ENCODE measurements around the gene PLEKHA1.

- PRO-cap, 4 experiments = no peak in any of the 4 experiments
- RAMPAGE, long total RNA, 2 experiments = no peak in any of the 2 experiments
- RRBS = no CpG with 5 or more reads among the region's 13 CpGs
Observed at GRCh38 chr10:121043434-121044095, 192.4 kb downstream of the WDR11 start.

DNA sequence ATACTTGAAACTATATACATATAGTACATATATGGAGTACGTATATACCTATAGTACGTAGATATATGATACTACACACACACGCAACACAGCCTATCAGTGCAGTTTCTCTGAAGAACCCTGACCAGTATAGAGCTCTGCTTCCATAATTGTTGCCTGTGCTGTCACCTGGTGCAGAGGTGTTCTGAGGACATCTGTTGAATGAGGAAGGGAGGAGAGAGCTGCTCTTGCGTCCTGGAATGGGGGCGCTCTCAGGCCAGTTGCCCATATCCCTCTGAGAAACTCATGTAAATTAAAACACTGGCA lies 315.2 kb downstream of the FGFR2 start:
- PRO-cap, 4 experiments = no peak in any of the 4 experiments
- RAMPAGE, long total RNA, 2 experiments = no peak in any of the 2 experiments
- RRBS = no CpG with 5 or more reads among the region's 5 CpGs

DNA sequence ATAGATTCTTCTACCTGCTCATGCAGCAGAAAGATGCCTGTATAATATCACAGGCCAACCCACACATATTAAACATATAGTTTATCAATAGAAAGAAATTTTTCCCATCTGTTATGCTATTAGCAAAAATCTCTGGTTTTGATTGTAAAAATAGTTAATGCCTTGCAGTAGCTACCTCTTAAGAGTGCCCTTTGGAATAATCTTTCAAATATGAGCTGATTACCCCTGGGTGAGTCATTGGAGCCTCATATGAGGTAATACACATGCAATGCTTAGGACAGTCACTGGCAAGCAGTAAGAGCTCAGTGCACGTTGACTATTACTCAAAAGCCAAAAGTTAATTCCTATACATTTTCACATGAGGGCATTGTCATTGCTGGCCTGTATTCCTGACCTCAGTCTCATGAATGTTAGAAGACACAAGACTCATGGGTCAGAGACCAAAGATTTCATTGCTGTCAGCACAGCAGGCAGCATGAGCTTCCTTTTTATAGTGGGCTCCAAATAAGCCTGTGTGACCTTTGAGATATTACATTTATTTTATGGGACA lies 180.0 kb downstream of the FGFR2 start:
- PRO-cap, 4 experiments = no peak in any of the 4 experiments
- RAMPAGE, long total RNA, 2 experiments = no peak in any of the 2 experiments
- RRBS = no CpG with 5 or more reads among the region's 1 CpG

- PRO-cap, 4 experiments = no peak in any of the 4 experiments
- RAMPAGE, long total RNA, 2 experiments = start-site peak on the minus strand in 1 of 2 experiments, at chr10:121488009-121488057 at its widest, 8 reads per replicate
- RRBS = no CpG with 5 or more reads among the region's 9 CpGs
Observed at GRCh38 chr10:121487870-121488267, 110.4 kb downstream of the FGFR2 start.

DNA sequence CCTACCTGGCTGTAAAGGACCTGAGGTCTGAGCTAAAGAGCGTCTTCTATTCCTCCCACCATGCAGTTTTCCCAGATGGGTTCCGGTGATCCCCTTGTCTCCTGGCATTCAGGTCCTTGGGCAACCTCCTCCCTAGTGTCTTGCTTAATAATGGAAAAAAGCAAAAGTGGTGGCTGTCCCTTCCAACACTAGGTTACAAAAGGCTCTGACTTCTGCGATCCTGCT lies 48.9 kb downstream of the FGFR2 start:
- PRO-cap, 4 experiments = no peak in any of the 4 experiments
- RAMPAGE, long total RNA, 2 experiments = no peak in any of the 2 experiments
- RRBS = no CpG with 5 or more reads among the region's 3 CpGs

DNA sequence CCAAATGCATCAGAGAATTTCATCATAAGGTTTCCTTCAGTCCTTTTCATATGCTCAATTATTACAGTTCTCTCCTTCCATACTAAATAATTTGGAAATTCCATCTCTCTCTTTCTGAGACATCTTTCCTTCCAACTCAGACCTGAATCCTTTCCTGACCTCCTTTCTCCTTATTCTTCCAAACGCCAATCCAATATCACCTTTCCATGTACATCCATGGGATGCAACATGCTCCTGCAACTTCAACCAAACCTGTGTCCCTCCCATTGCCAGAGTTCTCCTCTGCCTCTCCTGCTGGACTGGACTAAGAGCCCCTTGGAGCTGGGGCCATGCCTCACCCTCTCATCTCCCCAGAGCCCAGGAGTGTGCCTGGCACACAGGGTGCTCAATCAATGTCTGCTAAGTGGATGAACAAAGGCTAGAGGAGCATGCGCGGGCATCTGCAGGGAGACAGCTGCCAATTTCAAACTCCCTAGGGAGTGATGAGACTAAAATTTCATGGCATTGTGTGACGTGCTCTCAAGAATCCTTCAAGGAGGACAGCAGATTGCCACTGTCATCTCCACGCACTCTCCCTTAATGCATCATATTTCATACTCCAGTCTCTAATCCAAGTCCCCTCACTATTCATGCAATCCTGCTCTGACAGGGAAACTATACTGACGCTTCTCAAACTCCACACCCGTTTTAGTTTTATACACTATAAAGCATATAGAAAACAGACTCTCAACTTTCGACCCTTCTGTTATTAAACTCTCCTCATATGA lies 48.1 kb downstream of the FGFR2 start:
- PRO-cap, 4 experiments = no peak in any of the 4 experiments
- RAMPAGE, long total RNA, 2 experiments = no peak in any of the 2 experiments
- RRBS = no CpG with 5 or more reads among the region's 8 CpGs

GRCh38 chr10:121553669-121554229 lies 44.5 kb downstream of the FGFR2 start:
- PRO-cap, 4 experiments = peak in 2 of 4 experiments; most common plus-strand start chr10:121554111 (in 1); most common minus-strand start chr10:121553938 (in 1)
- RAMPAGE, long total RNA, 2 experiments = no peak in any of the 2 experiments
- RRBS = no CpG with 5 or more reads among the region's 7 CpGs

DNA sequence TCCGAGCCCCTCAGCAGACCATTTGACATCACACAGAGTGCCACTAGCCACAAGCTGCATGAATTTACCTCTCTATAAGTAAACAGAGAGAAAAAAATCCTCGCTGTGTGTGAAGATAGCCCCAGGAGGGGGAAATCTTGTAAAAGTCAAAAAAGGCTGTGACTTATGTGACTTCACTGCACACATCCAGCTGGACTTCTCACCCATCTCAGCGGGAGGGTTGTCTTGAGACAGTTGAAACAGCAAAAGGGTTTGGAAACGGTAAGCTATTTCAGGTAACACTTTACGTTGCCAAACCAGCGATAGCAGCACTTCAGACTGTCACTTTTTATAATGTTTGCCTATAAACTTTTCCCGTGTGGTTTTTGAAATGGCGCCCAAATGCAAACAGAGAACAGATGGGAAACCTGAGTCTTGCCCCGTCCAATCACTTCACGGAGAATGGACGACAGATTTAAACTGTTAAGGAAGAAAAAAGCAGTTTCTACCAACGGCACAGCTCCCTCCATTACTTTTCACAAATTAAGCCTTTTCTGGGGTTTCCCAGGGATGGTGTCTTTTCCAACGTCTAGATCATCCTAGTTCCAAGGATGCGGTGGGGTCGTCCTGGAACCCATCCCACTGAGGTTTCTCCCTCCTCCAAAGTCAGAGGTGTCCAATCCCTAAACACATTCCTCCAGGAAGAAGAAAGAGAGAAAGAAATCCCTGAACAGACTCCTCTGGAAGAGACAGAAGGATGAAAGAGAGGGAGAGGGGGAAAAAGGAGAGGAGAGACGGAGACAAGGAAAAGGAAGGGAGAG lies 25.2 kb downstream of the FGFR2 start:
- PRO-cap, 4 experiments = no peak in any of the 4 experiments
- RAMPAGE, long total RNA, 2 experiments = no peak in any of the 2 experiments
- RRBS = no CpG with 5 or more reads among the region's 16 CpGs

GRCh38 chr10:121886951-121887682 lies 40.7 kb downstream of the ATE1 start:
- PRO-cap, 4 experiments = no peak in any of the 4 experiments
- RAMPAGE, long total RNA, 2 experiments = no peak in any of the 2 experiments
- RRBS = no CpG with 5 or more reads among the region's 9 CpGs

DNA sequence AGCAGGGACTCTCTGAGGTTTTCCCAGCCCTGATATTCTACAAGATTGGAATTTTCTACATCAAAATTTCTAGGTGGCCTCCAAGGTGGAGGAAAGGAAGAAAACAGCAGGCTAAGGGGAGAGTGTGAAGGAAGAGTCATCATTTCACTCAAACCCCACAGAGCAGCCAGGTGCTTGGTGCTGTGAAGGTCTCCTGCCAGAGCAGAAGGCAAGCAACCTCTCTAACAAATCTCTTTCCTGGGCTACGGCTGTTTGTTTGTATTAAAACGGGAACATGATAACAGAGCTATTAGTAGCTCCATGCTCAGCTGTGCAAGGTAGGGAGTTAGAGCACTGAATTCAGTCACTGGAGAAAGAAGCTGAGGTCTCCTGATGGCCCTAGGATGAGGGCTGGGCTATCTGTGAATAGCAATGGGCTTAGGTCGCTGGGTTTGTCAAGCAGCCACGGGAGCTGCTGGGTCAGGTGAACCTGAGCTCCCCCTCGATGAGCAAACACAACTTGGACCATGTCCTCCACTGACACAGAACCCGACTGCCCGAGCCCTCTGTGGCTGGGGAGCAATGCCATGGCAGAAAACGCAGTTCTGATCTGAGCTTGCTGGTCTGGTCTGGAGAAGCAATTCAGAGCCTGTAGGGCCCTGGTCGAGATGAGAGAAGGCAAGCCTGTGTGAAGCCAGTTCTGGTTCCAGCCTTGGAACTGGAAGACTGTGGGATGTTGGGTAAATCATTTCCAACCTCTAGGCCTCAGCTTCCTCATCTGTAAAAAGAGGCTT lies 24.4 kb downstream of the TACC2 start:
- PRO-cap, 4 experiments = no peak in any of the 4 experiments
- RAMPAGE, long total RNA, 2 experiments = no peak in any of the 2 experiments
- RRBS = no CpG with 5 or more reads among the region's 9 CpGs

GRCh38 chr10:122140488-122141763 lies 130.2 kb upstream of the BTBD16 start:
- PRO-cap, 4 experiments = peak in 2 of 4 experiments; most common plus-strand start chr10:122140734 (in 2)
- RAMPAGE, long total RNA, 2 experiments = no peak in any of the 2 experiments
- RRBS = no CpG with 5 or more reads among the region's 21 CpGs

GRCh38 chr10:122143121-122144124 lies 127.7 kb upstream of the BTBD16 start:
- PRO-cap, 4 experiments = no peak in any of the 4 experiments
- RAMPAGE, long total RNA, 2 experiments = no peak in any of the 2 experiments
- RRBS = 53% methylated on average over 5 of the region's 19 CpGs

- PRO-cap, 4 experiments = peak in 2 of 4 experiments; most common plus-strand start chr10:122155366 (in 2); most common minus-strand start chr10:122155176 (in 2)
- RAMPAGE, long total RNA, 2 experiments = no peak in any of the 2 experiments
- RRBS = 3% methylated on average over 3 of the region's 25 CpGs
Observed at GRCh38 chr10:122154615-122155562, 116.2 kb upstream of the BTBD16 start.

GRCh38 chr10:122162778-122163369 lies 108.2 kb upstream of the BTBD16 start:
- PRO-cap, 4 experiments = peak in 3 of 4 experiments; most common plus-strand start chr10:122163163 (in 3)
- RAMPAGE, long total RNA, 2 experiments = no peak in any of the 2 experiments
- RRBS = 11% methylated on average over 10 of the region's 26 CpGs

- PRO-cap, 4 experiments = no peak in any of the 4 experiments
- RAMPAGE, long total RNA, 2 experiments = no peak in any of the 2 experiments
- RRBS = 94% methylated on average over 5 of the region's 37 CpGs
Observed at GRCh38 chr10:122210298-122211207, 60.5 kb upstream of the BTBD16 start.

DNA sequence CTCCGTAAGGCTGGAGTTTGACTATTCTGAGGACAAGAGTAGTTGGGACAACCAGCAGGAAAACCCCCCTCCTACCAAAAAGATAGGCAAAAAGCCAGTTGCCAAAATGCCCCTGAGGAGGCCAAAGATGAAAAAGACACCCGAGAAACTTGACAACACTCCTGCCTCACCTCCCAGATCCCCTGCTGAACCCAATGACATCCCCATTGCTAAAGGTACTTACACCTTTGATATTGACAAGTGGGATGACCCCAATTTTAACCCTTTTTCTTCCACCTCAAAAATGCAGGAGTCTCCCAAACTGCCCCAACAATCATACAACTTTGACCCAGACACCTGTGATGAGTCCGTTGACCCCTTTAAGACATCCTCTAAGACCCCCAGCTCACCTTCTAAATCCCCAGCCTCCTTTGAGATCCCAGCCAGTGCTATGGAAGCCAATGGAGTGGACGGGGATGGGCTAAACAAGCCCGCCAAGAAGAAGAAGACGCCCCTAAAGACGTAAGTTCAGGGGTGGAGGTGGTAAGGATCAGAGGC lies 59.8 kb upstream of the BTBD16 start:
- PRO-cap, 4 experiments = no peak in any of the 4 experiments
- RAMPAGE, long total RNA, 2 experiments = start-site peak on the plus strand in 1 of 2 experiments, centred at position 417 of the sequence, 7 reads per replicate
- RRBS = no CpG with 5 or more reads among the region's 7 CpGs

GRCh38 chr10:122240574-122241075 lies 30.5 kb upstream of the BTBD16 start:
- PRO-cap, 4 experiments = no peak in any of the 4 experiments
- RAMPAGE, long total RNA, 2 experiments = no peak in any of the 2 experiments
- RRBS = no CpG with 5 or more reads among the region's 8 CpGs

GRCh38 chr10:122298748-122299191 lies 27.7 kb downstream of the BTBD16 start:
- PRO-cap, 4 experiments = peak in 1 of 4 experiments; most common plus-strand start chr10:122298997 (in 1)
- RAMPAGE, long total RNA, 2 experiments = no peak in any of the 2 experiments
- RRBS = 51% methylated on average over 1 of the region's 11 CpGs

GRCh38 chr10:122350813-122351236 lies 23.7 kb upstream of the PLEKHA1 start:
- PRO-cap, 4 experiments = no peak in any of the 4 experiments
- RAMPAGE, long total RNA, 2 experiments = no peak in any of the 2 experiments
- RRBS = no CpG with 5 or more reads among the region's 13 CpGs

DNA sequence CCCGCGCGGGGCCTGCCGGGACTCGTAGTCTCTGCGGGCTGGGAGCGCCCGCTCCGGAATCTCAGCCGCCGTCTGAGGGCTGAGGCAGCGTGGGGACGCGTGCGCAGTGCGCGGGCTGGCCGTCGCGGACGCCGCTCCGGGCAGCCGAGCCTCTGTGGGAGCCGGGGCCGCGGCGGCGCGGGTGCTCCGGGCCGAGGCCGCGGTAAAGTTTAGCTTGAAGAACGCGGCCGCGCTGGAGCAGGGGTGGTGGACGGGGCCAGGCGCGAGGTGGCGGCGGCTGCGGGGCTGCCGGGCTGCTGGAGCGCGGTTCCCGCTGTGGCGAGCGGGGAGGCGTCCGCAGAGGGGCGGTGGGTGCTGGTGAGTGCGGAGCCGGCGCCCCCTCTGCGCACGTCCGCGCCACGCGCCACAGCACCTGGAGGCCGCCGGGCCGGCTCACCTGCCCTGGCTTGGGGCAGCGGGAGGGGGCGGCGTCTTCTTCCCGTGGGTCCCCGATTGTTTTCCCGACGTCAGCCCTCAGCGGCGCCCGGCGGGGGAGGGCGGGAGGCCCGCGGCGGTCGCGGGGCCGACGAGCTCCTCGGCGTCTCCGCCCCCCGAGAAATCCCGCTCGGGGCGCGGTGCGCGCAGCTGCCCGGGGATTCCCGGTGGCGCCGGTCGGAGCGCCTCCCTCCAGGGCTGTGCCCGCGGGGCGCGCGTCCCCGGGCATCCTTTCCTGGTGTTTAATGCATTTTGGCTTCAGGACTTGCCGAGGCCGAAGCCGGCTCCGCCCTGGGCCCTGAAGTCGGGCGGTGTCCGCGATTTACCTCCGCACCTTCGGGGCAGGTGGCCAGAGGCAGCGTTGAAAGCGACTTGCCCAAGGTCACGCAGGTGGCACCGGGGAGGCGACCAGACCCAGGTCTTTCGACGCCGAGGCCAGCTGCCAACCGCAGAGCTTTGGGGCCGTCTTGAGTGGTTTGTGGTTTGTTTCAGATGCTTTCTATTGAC lies at the start of gene PLEKHA1:
Gene PLEKHA1 (plus strand): TSS at position 104 of the 981 bp plus-strand sequence.
- PRO-cap, 4 experiments = peak in 4 of 4 experiments; most common plus-strand start position 623 of the sequence (in 3); most common minus-strand start position 448 of the sequence (in 2)
- RAMPAGE, long total RNA, 2 experiments = start-site peak on the plus strand in 1 of 2 experiments, centred at position 140 of the sequence, 248 reads per replicate
- RRBS = 2% methylated on average over 82 of the region's 126 CpGs

Data from uterus (tissue), 7 donors.